Measurements from ENCODE around the gene LAMTOR3.

DNA sequence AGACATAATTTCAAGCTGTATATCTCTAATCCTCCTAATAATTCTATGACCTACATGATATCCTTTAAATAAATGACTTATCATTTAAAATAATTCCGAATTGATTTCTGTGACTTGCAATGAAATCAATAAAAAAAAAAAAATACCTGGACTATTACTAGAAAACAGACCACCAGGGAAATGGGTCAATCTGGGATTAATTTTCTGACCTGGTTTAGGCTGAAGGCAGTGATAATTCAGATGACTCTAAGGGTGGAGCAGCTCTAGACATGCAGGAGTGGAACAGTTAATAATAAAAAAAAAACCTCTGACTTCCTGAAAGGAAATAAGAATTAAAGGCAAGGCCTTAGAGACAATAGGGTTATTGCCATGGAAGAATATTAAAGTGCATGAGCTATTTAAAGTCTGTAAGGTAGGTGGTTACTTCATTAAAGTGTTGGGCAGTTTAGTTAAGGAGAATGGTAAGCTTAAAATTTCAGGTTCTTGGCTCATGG lies 14.5 kb upstream of the ADH5 start:
- PRO-cap: no peak
- RAMPAGE, long total RNA: no peak

- PRO-cap: no peak
- RAMPAGE, long total RNA: no peak
Observed at GRCh38 chr4:99679124-99679897, 21.7 kb upstream of the C4orf54 start.

DNA sequence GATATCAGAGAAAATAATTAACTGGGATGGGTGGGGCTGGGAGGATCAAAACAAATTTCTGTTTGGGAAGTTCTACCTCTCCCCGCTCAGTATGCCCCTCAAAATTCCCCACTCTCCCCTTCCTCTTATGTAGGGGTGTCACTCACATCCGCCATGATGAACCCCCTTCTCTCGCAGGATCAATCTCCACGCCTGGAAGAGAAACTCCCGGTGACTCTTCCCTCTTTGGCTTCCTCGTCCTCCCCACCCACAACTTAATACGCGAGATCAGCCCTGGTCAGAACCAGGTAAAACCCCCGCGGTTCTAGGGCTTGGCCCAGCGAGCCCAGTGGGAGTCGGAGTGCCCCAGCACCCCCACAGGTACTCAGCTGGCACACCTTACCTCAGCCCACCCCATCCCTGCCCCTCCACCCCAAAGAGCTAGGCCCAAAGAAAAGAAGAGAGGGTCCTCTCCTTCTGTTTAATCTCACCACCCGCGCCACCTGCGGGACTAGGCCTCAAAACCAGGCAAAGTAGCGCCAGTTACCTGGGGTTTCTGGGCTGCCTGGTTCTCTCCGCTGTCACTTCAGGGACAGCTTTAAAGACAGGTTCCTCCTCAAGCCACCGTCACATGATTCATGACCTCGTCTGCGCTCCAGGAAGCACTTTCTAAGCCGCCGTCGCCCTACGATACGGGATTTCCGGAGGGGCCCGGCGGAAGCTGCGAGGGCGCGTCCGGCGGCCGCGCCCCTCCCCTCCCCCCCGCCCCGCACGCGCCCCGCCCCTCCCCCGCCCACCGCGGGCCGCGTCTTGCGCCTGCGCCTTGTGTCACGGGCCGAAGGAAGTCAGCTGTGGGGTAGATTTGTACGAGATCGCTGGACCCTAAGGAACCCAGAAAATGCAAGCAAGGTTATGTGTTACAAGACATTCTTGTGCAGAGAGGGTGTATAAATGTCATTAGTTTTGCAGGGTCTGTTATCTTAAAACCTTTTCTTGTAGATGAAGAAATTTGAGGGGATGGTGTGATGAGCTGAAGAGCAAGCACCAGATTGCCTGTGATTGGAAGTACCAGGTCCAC lies at the start of gene LAMTOR3:
Gene LAMTOR3 (minus strand): TSS at position 619 of the 1,057 bp plus-strand sequence.
- PRO-cap: bidirectional peak, plus-strand start at position 810 of the sequence, minus-strand start at position 612 of the sequence
- RAMPAGE, long total RNA: start-site peak on the minus strand centred at position 584 of the sequence, 57 bp wide, 336 reads

GRCh38 chr4:100516128-100516634 lies 1.6 kb downstream of the EMCN start:
- PRO-cap: no peak
- RAMPAGE, long total RNA: no peak

DNA sequence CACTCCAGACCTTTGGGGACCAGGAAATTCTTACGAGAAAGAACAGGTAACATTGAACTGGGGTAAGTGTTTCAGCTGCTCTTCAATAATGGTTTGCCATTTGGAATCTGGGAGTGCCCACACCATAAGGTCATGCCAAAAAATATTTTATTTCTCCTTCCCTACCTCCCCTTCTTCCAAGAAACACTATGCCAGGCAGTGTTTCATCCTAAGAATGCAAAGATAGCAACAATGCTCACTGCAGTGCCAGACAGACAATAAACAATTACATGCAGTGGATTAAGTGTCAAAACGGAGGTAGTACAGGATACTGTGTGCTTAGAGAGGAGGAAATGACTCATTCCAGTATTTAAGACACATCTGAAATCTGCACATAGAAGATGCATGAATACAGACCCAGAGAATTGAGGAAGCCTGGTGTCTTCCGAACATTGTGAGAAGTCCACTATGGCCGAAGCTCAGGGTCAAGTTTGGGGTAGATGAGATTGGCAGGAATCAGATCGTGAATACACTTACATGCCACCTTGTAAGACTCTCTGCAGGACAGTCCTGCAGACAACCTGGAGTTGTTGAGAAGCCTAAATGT lies 326.4 kb downstream of the PPP3CA start:
- PRO-cap: no peak
- RAMPAGE, long total RNA: no peak

DNA sequence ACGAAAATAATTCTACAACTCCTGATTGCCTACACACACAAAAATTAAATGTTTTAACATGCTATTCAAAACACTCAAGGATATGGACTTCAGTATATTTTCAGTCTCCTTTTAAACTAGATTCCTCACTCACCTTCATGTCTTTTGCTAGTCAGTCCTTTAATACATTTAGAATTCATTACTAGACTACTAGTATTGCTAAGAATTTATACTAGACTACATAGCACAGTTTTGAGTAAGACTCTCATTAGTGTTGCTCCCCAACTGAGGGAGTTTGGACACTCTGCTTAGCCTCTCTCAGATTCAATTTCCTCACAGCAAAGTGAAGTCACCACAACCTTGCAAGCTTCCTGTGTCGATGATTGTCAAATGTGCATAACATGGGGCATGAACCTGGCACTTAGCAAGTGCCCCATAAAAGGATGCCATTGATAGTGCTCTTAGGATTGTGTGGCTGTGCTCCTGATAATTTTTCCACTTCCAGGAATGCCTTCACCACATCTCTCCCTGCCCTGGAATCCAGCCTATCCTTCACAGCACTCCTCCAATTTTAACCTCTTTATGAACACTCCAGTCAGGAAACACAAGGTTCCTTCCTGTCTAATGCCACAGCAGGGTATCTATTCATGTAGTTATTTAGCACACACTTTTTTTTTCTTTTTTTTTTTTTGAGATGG lies 309.5 kb downstream of the PPP3CA start:
- PRO-cap: no peak
- RAMPAGE, long total RNA: start-site peak on the minus strand centred at position 533 of the sequence, 588 bp wide, 18 reads

DNA sequence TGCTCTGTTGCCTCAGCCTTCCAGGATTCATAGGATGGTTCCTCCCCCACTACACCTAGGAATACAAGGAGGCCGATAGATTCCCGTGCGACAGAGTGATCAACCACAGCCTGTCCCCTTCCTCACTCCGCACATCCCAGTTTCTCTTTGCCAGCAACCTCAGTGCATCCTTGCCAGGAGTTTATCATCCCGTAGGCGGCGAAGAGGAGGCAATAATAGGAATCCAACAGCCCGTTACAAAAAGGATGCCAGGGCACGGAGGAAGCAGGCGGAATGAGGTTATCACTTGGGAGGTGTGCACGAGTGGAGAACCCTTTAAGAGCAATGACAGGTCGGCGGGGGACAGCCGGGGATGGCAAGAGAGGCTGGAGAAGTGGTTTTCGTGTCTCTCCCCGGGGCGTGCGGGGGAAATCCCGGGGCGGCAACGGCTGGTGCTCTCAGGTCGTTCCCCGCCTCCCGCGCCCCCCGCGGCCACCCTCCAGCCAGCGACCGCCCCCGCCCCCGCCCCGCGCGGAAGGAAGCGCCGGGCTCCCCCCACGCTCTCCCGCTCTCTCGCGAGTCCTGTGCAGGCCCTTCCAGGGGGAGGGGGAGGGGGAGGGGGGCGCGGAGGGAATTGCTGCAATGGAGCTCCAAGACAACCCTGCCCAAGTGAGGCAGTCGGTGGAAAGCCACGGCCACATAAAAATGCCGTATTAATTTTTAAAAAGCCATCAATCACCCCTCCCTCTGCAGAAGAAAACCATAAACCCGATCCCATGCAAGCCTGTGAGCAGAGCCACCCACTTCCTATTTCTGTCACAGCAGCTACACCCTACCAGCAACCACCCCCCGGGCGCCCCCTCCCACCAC lies 1.5 kb downstream of the PPP3CA start:
- PRO-cap: bidirectional peak, plus-strand start at position 600 of the sequence, minus-strand start at position 475 of the sequence
- RAMPAGE, long total RNA: no peak

GRCh38 chr4:101355773-101356795 lies 8.8 kb upstream of the PPP3CA start:
- PRO-cap: no peak
- RAMPAGE, long total RNA: no peak

GRCh38 chr4:102344120-102344904 lies 970 bp downstream of the SLC39A8 start:
- PRO-cap: bidirectional peak, plus-strand start at chr4:102344541, minus-strand start at chr4:102344525; bidirectional peak, plus-strand start at chr4:102344759, minus-strand start at chr4:102344700
- RAMPAGE, long total RNA: start-site peak on the minus strand at chr4:102344680-102344709, 54 reads

- PRO-cap: no peak
- RAMPAGE, long total RNA: no peak
Observed at GRCh38 chr4:102551757-102552222, 50.6 kb downstream of the NFKB1 start.

GRCh38 chr4:102594717-102595272 lies 93.6 kb downstream of the NFKB1 start:
- PRO-cap: no peak
- RAMPAGE, long total RNA: no peak

GRCh38 chr4:102600270-102601211 lies 99.4 kb downstream of the NFKB1 start:
- PRO-cap: no peak
- RAMPAGE, long total RNA: no peak

GRCh38 chr4:102606922-102607434 lies 105.8 kb downstream of the NFKB1 start:
- PRO-cap: no peak
- RAMPAGE, long total RNA: no peak

DNA sequence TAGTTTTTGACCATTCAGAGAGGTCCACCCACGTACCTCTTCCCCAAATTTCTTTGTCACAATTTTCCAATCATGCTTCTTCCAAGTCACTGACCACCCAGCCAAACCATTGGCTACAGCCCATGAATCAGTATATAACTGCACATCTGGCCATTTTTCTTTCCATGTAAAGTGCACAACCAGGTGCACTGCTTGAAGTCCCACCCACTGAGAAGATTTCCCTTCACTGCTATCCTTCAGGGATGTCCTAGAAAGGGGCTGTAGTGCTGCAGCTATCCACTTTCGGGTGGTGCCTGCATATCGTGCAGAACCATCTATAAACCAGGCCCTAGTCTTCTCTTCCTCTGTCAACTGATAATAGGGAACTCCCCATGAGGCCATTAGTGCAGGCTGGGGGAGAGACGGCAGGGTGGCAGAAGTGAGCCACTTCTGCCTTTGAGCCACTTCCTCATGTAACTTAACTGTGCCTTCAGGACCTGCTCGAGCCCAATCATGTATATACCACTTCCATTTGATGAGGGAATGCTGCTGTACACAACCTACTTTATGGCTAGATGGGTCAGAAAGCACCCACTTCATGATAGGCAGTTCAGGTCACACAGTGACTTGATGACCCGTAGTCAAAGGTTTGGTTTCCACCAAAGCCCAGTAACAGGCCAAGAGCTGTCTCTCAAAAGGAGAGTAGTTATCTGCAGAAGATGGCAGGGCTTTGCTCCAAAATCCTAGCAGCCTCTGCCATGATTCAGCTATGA lies 17.4 kb downstream of the MANBA start:
- PRO-cap: no peak
- RAMPAGE, long total RNA: no peak

DNA sequence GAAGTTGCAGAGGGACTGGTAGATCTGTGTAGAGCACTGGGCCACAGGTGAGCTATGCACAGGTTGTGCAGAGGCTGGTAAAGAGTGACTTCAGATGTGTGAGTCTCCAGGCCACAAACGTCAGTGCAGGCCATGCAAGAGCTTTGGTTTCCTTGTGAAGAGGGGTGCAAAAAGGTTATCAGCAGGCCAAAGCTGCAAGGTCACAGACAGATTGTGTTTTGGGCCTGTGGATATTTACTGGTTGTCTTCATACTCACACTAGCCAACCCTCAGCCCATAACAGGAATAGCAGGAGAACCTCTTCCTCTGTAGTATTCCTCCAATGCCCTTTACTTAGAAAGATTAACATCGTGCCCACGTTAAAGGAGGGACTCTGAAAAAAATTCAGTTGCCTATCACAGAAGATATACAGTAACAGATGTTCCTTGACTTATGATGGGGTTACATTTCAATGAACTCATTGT lies 25.7 kb upstream of the MANBA start:
- PRO-cap: no peak
- RAMPAGE, long total RNA: no peak

- PRO-cap: no peak
- RAMPAGE, long total RNA: no peak
Observed at GRCh38 chr4:102801484-102801955, 25.8 kb downstream of the UBE2D3 start.

GRCh38 chr4:102808765-102809534 lies 18.4 kb downstream of the UBE2D3 start:
- PRO-cap: no peak
- RAMPAGE, long total RNA: no peak

GRCh38 chr4:102826459-102826635 lies 1.0 kb downstream of the UBE2D3 start:
- PRO-cap: no peak
- RAMPAGE, long total RNA: no peak

DNA sequence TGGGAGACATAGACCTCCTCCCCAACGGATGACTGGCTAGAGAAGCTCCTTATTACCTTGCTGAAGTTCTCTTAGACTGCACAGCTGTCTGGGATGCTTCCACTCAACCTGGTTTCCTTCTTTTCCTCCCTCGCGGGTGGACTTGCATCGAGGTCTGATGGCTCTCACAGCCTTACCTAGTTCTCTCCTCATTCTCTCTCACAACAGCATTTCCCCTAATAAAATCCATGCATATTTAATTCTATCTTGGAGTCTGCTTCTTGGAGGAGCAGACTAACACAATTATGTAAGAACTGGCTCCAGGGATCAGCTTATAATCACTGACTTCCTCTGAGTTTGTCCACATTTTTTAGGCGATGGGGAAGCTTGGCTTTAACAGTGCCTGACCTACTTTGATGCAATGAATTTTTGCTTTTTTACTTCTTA lies 1.0 kb downstream of the BDH2 start:
- PRO-cap: unidirectional peak, plus-strand start at position 343 of the sequence
- RAMPAGE, long total RNA: no peak

DNA sequence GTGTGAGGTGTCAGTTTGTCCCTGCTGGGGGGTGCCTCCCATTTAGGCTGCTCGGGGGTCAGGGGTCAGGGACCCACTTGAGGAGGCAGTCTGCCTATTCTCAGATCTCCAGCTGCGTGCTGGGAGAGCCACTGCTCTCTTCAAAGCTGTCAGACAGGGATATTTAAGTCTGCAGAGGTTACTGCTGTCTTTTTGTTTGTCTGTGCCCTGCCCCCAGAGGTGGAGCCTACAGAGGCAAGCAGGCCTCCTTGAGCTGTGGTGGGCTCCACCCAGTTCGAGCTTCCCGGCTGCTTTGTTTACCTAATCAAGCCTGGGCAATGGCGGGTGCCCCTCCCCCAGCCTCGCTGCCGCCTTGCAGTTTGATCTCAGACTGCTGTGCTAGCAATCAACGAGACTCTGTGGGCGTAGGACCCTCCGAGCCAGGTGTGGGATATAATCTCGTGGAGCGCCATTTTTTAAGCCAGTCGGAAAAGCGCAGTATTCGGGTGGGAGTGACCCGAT lies 57.4 kb upstream of the CENPE start:
- PRO-cap: no peak
- RAMPAGE, long total RNA: no peak